Esophagus squamous epithelium (tissue), 4 donors: ENCODE results near the genes ABCB9, ARL6IP4, MPHOSPH9 and RILPL1.

- PRO-cap = bidirectional peak, plus-strand start at chr12:122367156, minus-strand start at chr12:122367030
- RAMPAGE, long total RNA, 4 experiments = start-site peak on the minus strand in 1 of 4 experiments, at chr12:122366741-122366779 at its widest, 5 reads per replicate
These were observed 55.6 kb downstream of the CLIP1 start for GRCh38 chr12:122366733-122367434.

GRCh38 chr12:122511946-122512308, 11.2 kb upstream of the ZCCHC8 start:
- PRO-cap = no peak
- RAMPAGE, long total RNA, 4 experiments = no peak in any of the 4 experiments

DNA sequence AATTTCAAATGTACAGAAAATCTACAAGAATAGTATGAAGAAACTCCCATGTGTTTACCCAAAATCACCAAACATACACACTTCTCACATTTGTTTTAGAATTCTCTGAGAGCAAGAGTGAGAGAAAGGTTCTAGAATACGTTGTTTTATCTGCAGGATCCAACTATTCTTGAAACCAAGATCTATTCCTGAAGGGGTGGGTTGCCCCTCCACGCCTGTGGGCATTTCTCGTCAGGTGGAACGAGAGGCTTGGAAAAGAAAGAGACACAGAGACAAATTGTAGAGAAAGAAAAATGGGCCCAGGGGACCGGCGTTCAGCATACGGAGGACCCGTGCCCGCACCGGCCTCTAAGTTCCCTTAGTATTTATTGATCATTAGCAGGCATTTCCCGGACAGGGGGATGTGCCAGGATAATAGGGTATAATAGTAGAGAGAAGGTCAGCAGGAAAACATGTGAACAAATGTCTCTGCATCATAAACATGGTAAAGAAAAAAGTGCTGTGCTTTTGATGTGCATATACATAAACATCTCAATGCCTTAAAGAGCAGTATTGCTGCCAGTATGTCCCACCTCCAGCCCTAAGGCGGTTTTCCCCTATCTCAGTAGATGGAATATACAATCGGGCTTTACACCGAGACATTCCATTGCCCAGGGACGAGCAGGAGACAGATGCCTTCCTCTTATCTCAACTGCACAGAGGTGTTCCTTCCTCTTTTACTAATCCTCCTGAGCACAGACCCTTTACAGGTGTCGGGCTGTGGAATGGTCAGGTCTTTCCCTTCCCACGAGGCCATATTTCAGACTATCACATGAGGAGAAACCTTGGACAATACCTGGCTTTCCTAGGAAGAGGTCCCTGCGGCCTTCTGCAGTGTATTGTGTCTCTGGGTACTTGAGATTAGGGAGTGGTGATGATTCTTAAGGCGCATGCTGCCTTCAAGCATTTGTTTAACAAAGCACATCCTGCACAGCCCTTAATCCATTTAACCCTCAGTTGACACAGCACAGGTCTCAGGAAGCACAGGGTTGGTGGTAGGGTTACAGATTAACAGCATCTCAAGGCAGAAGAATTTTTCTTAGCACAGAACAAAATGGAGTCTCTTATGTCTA, 1.6 kb upstream of the DENR start:
- PRO-cap = bidirectional peak, plus-strand start at position 979 of the sequence, minus-strand start at position 862 of the sequence
- RAMPAGE, long total RNA, 4 experiments = no peak in any of the 4 experiments

DNA sequence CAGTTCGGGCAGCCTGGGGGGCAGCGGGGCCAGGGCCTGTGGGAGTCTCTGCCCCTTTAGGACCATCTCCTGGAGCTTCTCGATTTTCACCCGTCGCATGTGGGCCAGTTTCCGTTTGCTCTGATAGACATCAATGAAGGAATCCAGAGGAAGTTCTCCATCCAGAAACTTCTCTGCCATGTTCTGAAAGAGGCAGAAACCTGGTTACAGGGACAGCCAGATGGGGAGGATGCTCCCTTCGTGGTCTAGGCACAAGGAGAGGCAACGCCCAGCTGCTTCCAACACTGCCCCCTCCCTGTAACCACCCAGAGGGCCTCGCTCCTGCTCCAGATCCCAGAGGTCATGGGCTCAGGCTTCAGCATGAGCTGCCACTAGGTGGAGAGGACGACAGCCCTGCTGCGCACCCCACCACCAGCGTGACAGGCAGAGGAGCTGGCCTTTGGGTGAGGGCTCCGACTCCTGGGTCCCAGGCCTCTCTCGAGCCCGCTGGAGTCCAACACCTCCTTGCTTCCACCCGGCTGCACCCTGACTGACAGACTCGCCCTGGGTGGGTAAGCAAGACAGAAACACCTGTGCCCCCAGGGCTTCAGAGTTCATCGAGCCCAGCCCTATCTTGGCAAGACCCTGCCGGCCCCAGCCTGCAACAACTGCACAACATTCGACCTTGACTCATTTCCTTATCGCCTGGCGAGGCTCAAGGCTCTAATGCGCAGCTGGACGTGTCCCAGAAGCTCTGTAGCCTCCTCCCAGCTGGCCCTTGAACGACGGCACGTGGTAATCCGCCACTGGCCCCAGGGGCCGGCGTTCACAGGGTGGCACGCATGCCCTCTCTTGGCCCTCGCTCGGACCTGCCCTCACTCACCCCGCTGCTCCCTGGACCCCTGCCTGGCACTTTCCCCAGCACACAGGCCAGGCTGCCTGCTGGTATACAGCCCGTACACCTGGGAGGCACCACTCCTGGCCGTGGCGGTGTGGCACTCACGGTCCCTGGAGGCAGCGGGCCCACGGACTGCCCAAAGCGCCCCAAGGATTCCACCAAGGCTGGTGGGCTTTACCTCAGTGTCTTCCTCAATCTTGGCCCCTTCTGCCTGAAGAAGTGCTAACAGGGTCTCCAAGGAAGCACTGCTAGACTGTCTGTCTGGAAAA, 28.1 kb downstream of the VPS37B start:
- PRO-cap = bidirectional peak, plus-strand start at position 785 of the sequence, minus-strand start at position 540 of the sequence
- RAMPAGE, long total RNA, 4 experiments = no peak in any of the 4 experiments

GRCh38 chr12:122889665-122890159, 6.2 kb downstream of the VPS37B start:
- PRO-cap = no peak
- RAMPAGE, long total RNA, 4 experiments = no peak in any of the 4 experiments

GRCh38 chr12:122894328-122895014, 1.5 kb downstream of the VPS37B start:
- PRO-cap = bidirectional peak, plus-strand start at chr12:122894933, minus-strand start at chr12:122894790
- RAMPAGE, long total RNA, 4 experiments = no peak in any of the 4 experiments

GRCh38 chr12:122917534-122918002, 21.6 kb upstream of the VPS37B start:
- PRO-cap = no peak
- RAMPAGE, long total RNA, 4 experiments = no peak in any of the 4 experiments

DNA sequence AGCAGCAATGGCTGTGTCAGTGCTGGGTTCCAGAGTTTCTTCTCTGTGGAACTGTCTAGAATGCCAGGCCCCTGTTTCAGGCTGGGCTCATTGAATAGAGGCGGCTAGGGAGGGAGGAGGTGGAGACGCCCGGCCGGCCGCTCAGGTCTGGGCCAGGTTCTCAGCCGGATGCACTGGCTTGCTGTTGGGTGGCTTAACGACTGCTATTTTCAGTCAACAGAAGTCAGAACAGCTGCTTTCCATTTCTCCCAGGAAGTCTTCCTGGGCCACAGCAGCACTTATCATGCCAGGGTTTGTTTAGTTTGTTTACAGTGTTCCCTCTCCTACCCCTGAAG, 26.0 kb upstream of the VPS37B start:
- PRO-cap = no peak
- RAMPAGE, long total RNA, 4 experiments = no peak in any of the 4 experiments

GRCh38 chr12:122934473-122935303, 31.6 kb downstream of the ABCB9 start:
- PRO-cap = no peak
- RAMPAGE, long total RNA, 4 experiments = no peak in any of the 4 experiments

GRCh38 chr12:122966275-122966928, at the start of gene ABCB9:
TSS of gene ABCB9 (minus strand) at chr12:122966463.
- PRO-cap = bidirectional peak, plus-strand start at chr12:122966727, minus-strand start at chr12:122966463
- RAMPAGE, long total RNA, 4 experiments = start-site peak on the minus strand in 1 of 4 experiments, at chr12:122966406-122966430 at its widest, 18 reads per replicate

- PRO-cap = bidirectional peak, plus-strand start at chr12:122980703, minus-strand start at chr12:122980617
- RAMPAGE, long total RNA, 4 experiments = start-site peak on the plus strand in 4 of 4 experiments, at chr12:122980680-122980779 at its widest, 518 to 2,103 reads per replicate; start-site peak on the minus strand in 2 of 4 experiments, at chr12:122980554-122980624 at its widest, 12 to 13 reads per replicate
These were observed at the start of gene ARL6IP4 for GRCh38 chr12:122980122-122981032. TSS of gene ARL6IP4 (plus strand) at chr12:122980681.

DNA sequence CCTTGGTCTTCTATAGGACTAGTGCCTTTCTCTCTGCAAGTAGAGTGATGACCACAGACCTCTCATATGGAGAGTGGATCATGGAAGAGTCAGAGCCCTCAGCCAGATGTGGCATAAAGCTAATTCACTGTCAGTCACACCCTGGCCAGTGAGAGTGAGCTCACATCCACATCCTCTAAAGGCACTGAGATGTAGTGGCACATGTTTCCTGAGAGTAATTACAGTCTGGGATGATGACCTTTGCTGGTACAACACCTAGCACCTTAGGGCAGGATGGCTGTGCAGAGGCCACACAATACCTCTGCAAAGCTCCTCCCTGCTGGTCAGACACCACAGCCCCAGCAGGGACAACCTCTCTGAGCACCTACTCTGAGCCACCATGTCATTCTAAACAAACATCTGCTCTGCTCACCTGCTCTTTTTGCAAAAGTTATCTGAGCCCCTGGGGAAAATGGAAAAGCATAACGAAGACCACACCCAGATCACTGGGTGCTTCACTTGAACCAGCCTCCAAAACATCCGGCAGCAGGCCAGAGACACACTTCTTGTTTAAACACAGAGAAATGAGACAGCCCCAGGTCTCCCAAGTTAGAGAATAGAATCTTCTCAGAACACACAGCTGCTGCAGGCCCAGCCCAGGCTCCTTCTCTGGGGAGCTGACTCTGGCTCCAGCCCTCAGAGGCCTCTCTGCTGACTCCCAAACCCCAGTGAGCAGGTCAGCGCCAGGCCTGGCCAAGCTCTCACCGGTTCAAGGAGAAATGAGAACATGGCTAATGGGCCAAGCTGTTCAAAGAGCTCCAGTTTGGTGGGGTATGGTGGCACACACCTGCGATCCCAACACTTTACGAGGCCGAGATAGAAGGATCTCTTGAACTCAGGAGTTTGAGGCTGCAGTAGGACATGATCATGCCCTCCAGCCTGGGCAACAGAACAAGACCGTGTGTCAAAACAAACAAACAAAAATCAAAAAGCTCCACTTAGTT, 30.2 kb downstream of the PITPNM2 start:
- PRO-cap = no peak
- RAMPAGE, long total RNA, 4 experiments = no peak in any of the 4 experiments

DNA sequence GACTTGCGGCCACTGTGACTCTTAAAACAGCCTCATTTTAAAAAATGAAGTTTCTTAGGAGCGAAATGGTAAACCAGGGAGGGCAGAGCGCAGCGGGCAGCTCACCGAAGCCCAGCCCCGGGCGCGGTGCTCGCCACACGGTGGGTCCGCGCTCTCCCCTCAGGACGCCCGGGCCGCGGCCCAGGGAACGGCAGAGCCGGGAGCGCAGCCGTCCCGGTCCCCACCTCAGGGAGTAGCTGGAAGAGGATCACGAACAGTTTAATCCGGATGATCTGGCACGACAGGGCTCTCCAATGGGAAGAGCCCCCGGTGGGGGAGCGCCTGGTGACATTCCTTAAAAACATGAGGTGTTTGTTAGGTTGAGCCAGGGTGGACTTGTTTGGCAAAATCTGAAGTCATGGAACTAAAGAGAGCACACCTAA, 535 bp upstream of the PITPNM2 start:
- PRO-cap = unidirectional peak, minus-strand start at position 234 of the sequence
- RAMPAGE, long total RNA, 4 experiments = no peak in any of the 4 experiments

DNA sequence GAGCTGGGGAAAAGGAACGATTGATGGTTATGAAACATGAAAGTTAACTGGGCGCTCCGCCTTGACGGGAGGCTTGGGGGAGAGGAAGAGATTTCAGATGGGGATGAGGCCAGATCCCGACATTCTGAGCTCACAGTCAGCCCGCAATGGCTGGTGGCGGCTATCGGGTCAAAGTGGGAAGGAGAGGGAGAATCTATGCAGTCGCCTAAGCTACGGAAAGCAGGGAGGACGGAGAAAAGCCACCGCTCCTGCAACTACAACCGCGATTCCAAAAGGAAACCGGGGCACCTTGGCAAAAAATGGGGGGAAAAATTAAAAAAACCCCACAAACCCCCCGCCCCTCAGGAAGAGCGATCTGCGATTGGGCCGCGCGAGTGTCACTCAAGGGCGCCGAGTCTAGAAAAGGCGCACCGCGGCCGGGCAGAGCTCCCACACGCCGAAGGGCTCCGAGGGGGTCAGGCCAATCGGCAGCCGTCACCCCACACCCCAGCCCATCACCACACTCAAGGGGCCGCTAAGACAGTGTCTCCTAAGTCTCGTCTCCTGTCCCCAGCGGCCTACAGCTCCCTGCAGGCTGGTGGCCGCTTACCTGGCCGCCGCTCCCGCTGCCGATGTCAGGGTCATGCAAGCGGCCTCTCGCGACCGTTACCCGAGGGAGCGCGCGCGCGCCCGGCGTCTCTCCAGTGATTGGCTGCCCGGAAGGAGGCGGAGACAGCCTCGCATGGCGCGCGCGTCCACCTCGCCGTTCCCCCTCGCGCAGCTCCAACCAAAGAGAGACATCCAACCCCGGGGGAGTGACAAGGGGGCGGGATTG, at the start of gene MPHOSPH9:
MPHOSPH9 (minus strand) TSS at position 656 of the 814 bp plus-strand sequence.
- PRO-cap = bidirectional peak, plus-strand start at position 432 of the sequence, minus-strand start at position 270 of the sequence; bidirectional peak, plus-strand start outside the sequence, minus-strand start at position 685 of the sequence
- RAMPAGE, long total RNA, 4 experiments = start-site peak on the minus strand in 4 of 4 experiments, centred at positions 639 to 658 of the sequence, 22 to 318 reads per replicate

GRCh38 chr12:123269916-123270991, 1.4 kb downstream of the CDK2AP1 start:
- PRO-cap = unidirectional peak, plus-strand start at chr12:123270853
- RAMPAGE, long total RNA, 4 experiments = no peak in any of the 4 experiments

- PRO-cap = no peak
- RAMPAGE, long total RNA, 4 experiments = no peak in any of the 4 experiments
These were observed 11.0 kb downstream of the KMT5A start for GRCh38 chr12:123394793-123395439.

DNA sequence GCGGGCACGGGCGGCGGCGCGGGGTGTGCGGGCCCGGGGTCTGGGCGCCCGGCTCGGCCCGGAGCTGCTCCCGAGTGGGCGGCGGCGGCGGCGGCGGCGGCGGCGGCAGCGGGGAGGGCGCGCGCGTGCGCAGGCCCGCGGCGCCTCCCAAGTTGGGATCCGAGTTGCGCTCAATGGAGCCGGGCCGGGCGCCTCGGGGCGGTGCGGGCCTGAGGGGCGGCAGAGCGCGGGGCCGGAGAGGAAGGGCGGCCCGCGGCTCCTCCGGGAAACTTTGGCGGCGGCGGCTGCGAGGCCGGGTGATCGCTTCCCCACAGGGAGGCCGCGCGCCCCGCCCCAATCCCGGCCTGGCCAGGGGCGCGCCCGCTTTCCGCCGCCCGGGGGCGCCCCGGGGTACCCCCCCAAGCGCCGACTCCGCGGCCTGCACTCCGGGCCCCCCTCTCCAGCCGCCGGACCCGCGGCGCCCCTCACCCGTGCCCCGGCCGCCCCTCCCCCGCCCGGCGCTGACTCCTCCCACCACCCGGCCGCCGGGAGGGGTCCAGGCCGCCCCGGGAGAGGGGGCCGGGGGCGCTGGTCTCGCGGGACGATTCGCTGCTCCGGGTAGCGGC, at the start of gene RILPL1:
RILPL1 (minus strand) TSS at position 76 of the 605 bp plus-strand sequence.
- PRO-cap = bidirectional peak, plus-strand start at position 150 of the sequence, minus-strand start at position 76 of the sequence; bidirectional peak, plus-strand start at position 551 of the sequence, minus-strand start at position 338 of the sequence
- RAMPAGE, long total RNA, 4 experiments = no peak in any of the 4 experiments

- PRO-cap = no peak
- RAMPAGE, long total RNA, 4 experiments = no peak in any of the 4 experiments
These were observed 15.6 kb downstream of the ATP6V0A2 start for GRCh38 chr12:123727624-123728347.

- PRO-cap = no peak
- RAMPAGE, long total RNA, 4 experiments = no peak in any of the 4 experiments
These were observed 21.4 kb downstream of the ATP6V0A2 start for GRCh38 chr12:123733206-123734200.

DNA sequence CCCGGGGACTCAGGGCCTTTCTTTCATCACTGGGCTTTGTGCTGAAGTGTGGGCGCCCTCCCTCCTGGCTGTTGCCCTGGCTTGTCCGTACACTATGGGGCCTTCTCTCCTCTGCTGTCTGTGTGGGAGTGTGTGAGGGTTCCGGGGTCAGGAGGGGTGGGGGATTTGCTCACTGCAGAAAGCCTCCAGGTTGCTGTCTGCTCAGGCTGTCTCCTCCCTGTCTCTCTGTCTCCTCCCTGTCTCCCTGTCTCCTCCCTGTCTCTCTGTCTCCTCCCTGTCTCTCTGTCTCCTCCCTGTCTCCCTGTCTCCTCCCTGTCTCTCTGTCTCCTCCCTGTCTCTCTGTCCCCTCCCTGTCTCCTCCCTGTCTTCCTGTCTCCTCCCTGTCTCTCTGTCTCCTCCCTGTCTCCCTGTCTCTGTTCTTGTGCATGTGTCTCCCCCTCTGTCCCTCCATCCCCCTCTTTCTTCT, 64.7 kb downstream of the CCDC92 start:
- PRO-cap = no peak
- RAMPAGE, long total RNA, 4 experiments = no peak in any of the 4 experiments